Omental fat pad (tissue), 4 donors: Measurements from ENCODE around the gene MTF2.

GRCh38 chr1:91596252-91596625 lies 95.6 kb downstream of the CDC7 start:
- PRO-cap = no peak
- RAMPAGE, long total RNA, 4 experiments = no peak in any of the 4 experiments

DNA sequence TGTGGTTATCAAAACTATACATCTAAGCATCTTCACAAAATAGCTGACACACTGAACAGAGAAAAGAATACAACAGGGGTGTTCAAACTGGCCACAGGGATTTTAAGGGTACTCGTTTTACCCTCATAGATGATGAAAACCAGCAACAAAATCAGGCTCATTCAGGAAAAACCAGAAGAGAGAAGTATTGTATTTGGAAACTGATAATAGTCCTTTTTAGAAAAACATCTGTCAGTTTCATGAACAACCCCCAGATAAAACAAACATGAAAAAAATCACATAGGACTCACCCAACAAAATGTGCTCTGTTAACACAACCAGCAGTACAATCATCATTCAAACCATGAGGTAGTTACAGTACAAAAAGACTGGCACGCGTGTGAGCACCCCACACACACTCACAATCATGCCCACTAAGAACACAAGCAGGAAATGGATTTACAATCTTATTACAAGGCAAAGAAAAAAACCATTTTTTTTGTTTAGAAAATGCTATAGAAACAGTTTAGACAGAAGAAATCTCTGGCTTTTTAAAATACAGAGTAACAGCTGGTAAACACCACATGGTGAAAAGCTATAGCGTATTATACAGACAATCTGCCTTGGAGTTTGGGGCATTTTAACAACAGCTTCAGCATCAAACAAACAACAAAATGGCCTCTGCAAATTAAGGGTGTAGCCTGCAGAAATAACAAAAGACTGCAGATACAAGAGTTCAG lies 179.9 kb downstream of the CDC7 start:
- PRO-cap = no peak
- RAMPAGE, long total RNA, 4 experiments = no peak in any of the 4 experiments

GRCh38 chr1:91681854-91682207 lies 181.2 kb downstream of the CDC7 start:
- PRO-cap = no peak
- RAMPAGE, long total RNA, 4 experiments = no peak in any of the 4 experiments

DNA sequence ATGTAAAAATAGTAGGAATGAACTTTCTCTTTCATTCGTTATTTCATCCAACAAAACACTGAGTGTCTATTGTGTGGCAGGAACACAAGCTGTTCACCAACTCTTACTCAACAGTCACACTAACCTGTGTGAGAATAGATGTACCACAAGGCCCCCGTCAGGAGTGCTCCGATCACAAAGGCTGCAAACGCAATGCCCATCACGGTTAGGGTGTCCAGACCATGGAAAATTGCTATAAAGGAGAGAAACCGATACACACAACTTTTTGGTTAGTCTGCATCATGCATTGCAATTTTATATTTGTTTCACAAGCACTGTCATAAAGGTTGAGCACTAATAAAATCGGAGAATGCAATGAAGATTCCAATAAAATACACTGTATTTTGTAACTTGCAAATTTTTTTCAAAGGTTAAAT lies 190.4 kb downstream of the TGFBR3 start:
- PRO-cap = no peak
- RAMPAGE, long total RNA, 4 experiments = no peak in any of the 4 experiments

DNA sequence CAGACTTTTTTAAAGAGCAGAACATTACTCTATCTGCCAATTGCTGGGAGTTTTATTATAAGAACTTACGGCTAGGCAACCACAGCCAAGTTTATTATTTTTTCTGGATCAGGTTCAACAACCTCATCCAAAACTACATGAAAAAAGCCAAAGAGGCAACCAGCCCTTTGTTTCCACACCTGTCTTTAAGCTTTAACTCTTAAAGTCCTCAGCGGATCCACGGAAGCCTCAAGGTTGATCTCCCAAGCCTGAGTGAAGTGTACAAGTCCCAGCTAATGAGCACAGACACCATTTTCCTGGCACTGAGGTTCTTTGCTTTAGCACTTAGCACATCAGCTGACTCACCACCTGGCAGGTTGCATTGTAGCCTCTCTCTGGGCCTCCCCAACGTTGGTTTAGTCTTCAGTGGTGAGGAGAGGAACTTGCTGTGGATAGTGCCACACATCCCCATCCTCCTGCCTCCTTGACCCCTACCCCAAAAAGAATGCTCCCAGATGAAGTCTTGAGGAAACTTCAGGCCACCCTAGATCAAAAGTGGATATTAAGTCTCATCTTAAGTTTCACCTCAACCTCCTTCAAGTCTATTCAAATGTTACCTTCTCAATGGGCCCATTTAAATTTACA lies 143.0 kb downstream of the TGFBR3 start:
- PRO-cap = no peak
- RAMPAGE, long total RNA, 4 experiments = no peak in any of the 4 experiments

DNA sequence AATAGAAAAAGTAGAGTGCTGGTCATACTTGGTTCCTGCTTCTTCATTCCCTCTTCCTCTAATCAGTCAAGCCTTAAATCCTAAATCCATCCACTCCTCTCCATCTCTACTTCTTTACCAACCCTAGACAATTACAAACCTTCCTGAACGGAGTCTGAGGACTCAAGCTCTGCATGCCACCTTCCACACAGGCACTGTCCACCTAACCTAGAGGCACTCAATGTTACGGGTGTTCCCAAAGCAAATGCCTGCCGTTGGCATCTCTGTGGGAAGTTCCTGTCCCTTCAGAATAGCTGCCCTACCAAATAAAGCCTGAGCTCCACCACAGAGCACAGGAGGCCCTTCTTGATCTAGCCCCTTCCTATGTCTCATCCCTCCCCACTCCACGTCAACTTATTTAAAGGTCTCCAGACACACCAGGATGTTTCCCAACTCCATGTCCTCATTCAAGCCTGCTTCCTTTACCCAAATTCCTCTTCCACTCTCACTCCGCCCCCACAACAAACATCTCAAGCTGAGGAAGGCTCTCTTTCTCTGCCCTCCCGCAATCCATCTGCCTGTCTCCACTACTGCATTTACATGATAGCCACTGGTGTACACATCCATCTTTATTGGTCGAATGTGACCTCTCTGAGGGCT lies 87.8 kb downstream of the TGFBR3 start:
- PRO-cap = no peak
- RAMPAGE, long total RNA, 4 experiments = no peak in any of the 4 experiments

DNA sequence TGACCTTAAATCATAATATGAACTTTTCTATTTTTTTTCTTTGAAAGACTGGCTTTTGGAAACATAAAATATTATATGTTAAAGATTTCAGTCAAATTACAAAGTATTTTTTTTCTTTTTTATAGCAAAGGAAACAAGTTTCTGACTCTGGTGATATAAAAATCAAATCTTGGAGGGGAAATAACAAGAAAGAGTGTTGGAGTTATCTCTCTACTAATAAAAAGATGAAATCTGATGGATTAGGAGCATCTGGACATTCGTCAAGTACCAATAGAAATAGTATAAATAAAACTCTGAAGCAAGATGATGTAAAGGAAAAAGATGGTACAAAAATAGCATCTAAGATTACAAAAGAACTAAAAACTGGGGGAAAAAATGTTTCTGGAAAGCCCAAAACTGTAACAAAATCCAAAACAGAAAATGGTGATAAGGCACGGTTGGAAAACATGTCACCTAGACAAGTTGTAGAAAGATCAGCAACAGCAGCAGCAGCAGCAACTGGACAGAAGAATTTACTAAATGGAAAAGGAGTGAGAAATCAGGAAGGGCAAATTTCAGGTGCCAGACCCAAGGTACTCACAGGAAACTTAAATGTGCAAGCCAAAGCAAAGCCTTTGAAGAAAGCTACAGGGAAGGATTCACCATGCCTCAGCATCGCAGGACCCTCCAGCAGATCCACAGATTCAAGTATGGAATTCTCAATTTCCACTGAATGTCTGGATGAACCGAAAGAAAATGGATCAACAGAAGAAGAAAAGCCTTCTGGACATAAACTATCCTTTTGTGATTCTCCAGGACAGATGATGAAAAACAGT lies 40.8 kb upstream of the C1orf146 start:
- PRO-cap = no peak
- RAMPAGE, long total RNA, 4 experiments = no peak in any of the 4 experiments

GRCh38 chr1:92713852-92714317 lies 71.0 kb downstream of the EVI5 start:
- PRO-cap = no peak
- RAMPAGE, long total RNA, 4 experiments = no peak in any of the 4 experiments

- PRO-cap = no peak
- RAMPAGE, long total RNA, 4 experiments = no peak in any of the 4 experiments
These were observed 6.8 kb downstream of the RPL5 start for GRCh38 chr1:92838448-92839205.

GRCh38 chr1:92919294-92919996 lies 41.8 kb downstream of the DIPK1A start:
- PRO-cap = no peak
- RAMPAGE, long total RNA, 4 experiments = no peak in any of the 4 experiments

DNA sequence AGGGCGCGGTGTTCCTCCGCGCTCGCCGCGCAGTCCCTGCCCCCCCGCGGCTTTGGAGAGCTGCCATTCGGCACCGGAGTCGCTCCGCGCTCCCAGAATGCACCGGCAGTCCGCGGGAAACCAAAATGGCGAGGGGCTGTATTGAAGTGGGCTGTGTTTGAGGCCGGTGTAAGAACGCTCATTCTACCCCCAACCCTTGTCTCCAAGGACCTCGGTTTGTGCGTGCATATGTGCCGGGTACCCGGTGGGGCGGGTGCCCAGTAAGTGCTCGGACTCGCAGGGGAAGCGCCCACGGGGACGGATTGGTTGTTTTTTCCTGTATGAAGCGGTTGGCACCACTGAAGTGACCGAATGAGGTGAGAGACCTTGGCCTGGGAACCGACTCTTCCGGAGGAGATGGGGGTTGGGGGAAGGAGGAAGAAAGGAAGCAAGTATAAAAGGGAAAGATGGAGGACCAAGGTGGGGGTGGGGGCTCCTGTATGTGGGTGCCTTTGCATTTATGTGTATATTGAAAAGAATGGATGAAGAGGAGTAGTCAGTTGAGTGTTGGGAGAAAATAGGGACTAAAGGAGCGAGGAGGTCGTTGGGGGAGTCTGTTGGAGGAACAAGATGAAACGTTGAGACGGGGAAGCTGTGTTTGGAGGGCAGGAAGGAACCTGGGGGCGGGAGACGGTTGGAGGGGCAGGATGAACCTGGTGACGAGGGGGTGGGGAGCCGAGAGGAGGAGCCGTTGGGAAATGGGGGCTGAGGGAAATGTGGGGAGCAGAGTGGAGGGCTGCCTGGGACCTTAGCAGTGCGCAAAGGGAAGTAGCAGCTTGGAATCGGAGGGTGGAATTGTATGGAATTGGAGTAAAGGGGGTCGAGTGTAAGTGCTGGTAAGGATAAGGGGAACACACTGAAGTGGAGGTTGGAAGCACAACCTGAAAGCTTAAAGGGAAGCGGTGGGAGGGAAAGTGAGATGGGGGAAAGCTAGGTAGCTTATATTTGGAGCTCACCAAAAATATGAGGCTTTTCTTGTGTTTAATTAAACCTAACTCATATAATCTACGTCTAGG lies at the start of gene MTF2:
Gene MTF2 (plus strand): TSS at position 108 of the 1,055 bp plus-strand sequence.
- PRO-cap = bidirectional peak, plus-strand start at position 108 of the sequence, minus-strand start outside the sequence
- RAMPAGE, long total RNA, 4 experiments = start-site peak on the plus strand in 2 of 4 experiments, centred at positions 77 to 107 of the sequence, 64 to 99 reads per replicate

DNA sequence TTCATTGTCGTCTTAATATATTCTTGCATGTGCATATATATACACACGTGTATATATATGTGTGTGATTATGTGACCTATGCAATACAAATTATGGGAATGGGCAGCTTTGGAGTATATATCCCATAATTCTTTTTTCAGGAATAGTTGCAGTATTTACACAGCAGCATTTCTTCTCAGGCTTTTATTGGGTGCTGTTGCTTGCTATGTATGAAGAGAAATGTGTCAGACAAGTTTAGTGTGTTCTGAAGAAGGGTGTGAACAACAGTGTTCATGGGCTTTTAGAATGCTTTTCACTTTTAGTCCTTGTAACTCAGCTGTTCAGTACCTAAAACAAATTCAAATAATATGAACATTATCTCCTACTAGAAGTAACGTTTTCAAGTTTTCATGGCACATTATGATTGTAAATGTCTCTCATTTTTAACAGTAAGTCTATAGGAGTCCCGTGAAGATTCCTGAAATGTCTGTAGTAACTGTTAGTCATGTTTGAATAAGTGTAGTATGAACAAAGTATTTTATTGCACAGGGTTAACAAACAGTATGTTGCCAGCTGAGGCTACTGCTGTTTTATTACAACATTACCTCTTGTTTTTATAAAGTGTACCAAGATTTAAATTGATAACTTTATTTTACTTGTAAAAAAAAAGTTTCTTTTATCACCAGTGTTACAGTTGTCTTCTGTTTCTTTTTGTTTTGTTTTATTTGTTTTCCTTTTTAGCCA lies 42.5 kb downstream of the TMED5 start:
- PRO-cap = no peak
- RAMPAGE, long total RNA, 4 experiments = no peak in any of the 4 experiments

DNA sequence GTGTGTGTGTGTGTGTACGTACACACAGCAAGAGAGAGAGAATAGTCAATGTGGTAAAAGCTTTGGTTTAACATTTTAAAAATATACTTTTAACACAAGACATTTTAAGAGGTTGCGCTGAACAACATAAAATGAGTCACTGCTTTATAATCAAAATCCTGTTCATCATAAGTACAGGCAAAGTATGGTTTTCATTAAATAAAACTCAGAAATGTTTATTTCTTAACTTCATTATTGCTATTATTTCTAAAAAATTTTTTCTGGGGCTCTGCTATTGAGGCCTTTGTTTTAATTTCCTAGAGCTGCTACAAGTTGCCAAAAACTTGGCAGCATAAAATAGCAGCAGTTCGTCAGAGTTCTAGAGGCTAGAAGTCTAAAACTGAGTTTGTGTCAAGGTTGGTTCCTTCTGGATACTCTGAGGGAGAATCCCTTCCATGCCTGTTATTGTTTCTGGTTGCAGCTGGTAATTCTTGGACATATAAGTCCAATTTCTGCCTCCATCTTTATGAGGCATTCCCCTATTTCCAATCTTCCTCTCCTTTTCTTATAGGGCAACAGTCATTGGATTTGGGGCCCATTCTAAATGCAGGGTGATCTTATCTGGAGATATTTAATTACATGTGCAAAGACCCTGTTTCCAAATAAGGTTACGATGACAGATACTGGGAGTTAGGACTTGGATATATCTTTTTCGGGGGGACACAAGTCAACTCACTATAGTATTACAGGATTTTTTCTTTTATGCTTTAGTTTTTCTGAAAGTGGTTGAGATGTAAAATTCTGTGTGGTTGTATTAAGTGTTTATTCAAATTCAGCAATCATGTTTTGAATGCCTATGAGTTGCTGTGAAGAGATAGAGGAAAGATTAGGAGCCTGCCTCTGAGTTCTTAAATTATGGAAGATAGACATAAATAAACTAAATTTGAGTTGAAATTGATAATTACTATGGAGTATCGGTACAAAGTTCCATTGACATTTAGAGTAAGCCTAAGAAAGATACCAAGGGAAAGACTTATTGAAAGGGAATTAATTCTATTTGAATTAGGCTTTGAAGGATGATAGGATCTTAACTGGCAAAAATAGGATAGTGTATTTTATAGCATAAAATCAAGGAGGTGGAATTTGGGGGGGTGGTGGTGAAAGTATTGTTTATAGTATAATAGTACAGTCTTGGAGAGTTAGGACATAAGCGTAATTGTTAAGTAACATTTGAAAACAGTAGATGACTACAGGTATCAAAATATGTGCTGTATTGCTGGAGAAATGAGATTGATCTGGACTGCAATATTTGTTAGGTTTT lies 33.6 kb downstream of the TMED5 start:
- PRO-cap = no peak
- RAMPAGE, long total RNA, 4 experiments = no peak in any of the 4 experiments

GRCh38 chr1:93344870-93345509 lies 717 bp upstream of the DR1 start:
- PRO-cap = no peak
- RAMPAGE, long total RNA, 4 experiments = no peak in any of the 4 experiments

GRCh38 chr1:93345510-93345866 lies 219 bp upstream of the DR1 start:
- PRO-cap = unidirectional peak, minus-strand start at chr1:93345738
- RAMPAGE, long total RNA, 4 experiments = start-site peak on the minus strand in 2 of 4 experiments, at chr1:93345789-93345824 at its widest, 33 to 94 reads per replicate

DNA sequence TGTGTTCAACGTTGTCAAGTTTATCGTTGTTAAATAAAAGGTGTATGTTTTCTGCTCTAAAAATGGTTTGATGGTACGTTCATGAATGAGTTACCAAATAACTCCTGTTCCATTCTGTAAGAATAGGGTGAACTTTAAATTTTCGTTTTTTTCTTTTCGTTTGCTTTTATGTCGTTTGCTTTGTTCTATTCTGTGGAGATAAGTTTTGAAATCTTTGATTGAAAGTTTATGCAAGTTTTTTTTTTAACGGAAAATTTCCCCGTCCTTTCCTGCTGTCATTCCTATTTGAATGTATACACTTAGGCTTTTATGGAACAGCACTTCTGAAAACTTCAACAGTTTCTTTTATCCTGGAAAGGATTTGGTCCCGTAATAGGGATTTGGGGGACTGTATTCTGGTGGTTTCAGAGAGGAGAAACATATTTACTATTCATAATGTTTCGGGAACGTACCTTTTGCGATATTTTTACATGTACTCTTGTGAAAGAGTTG lies 1.7 kb downstream of the DR1 start:
- PRO-cap = no peak
- RAMPAGE, long total RNA, 4 experiments = no peak in any of the 4 experiments

GRCh38 chr1:93366720-93367594 lies 21.2 kb downstream of the DR1 start:
- PRO-cap = no peak
- RAMPAGE, long total RNA, 4 experiments = no peak in any of the 4 experiments

DNA sequence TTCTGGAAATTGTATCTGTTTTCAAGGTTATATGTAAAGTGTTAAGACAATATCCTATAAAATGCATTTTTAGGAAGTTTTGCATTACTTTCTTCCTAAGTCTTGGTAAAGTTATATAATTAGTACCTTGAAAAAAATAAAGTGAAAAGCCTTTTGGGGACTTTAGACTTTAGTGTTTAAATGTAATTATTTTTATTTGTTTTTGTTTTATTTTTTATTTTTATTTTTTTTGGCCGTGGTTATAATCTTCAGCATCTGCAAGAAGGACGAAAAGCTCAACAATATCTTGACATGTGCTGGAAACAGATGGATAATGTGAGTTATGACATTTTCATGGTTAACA lies 76.1 kb downstream of the FNBP1L start:
- PRO-cap = no peak
- RAMPAGE, long total RNA, 4 experiments = no peak in any of the 4 experiments

DNA sequence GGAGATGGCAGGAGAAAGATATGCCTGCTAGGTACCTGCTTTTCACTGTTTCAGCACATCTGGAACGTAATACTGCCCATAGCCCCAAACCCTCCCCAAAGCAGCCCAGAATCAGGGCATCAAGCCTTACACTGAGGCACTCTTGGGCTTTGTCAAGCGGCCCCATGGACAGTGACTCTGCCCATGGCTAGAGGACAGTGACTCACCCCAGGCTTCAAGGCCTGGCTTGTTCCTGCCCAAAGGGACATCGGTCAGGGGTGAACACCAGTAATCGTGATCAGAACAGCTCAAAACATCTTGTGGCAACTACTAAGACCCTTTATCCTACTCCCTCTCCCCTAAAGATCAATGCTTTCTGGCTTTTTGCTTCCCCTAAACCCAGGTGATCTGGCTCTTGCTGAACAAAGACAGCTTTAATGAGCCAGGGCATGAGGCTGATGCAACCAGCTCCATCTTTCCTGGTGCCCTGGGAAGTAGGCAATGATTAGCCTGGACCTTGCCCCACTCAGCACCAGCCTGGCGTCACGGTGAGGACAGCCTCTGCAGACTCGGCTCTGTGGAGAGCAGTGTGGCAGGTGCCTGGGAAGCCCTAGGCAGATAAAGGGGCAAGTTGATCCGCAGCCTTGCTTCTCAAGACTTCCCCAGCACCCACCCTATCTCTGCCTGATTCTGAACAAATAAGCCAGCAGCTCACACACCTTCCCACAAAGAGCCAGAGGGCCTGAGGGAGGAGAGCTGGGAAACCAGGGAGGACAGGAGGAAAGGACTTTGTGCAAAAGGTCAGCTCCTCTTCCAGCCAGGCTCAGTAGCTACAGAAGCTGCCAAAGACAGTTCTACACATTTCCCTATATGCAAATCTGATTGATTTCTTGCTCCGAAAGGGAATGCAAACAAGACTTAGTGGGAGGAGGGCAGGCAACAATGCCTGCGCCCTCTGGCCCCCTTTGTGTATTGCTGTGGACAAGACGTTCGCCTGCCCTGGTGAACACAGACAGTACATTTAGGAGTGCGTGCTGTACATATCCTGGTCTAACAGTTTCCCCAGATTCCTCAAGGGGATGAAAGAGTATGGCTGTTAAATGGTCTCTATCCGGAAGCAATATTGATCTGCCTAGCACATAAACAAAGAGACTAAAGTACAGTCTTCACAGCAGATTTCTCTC lies 64.0 kb downstream of the BCAR3 start:
- PRO-cap = no peak
- RAMPAGE, long total RNA, 4 experiments = no peak in any of the 4 experiments

DNA sequence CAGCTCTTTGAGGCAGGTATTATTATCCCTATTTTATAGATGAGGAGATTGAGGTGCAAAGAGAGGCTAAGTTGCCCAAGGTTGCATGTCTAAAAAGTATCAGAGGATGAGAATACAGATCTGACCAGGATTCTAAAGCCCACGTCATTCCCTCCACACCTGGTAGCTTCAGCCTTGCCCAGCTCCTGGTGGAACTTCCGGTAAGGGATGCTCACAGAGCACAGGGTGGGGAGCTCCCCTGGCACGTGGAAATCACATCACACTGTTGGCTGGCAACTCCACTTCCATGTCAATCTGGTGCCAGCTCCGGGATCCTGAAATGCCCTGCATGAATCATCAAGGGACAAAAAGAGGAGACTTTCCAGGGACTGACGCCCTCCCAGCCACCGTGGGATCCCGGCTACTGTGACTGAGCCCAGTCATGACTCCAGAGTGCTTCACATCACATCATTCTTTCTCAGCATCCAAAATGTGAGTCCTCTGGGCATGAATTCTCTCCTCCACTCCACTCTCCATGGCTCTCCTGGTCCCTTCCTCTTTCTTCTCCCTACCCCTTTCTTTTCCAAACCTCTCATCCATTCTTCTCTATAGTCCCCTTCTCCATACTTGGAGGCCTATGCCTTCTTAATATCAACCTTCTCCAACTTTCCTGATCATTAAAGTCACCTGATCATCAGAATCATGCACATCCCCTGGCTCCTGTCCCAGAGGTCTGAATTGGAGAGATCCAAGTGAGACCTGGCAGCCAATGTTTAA lies 12.5 kb upstream of the BCAR3 start:
- PRO-cap = no peak
- RAMPAGE, long total RNA, 4 experiments = no peak in any of the 4 experiments